Diencephalon (tissue), 2 donors: Measurements from ENCODE around the genes TRPC5OS, AMOT, LUZP4 and SOWAHD.

GRCh38 chrX:110794056-110794378 is 1.6 kb downstream of the CHRDL1 start:
- RAMPAGE, long total RNA, result no peak

GRCh38 chrX:110964788-110965245 is 131.2 kb upstream of the PAK3 start:
- RAMPAGE, long total RNA, result no peak

DNA sequence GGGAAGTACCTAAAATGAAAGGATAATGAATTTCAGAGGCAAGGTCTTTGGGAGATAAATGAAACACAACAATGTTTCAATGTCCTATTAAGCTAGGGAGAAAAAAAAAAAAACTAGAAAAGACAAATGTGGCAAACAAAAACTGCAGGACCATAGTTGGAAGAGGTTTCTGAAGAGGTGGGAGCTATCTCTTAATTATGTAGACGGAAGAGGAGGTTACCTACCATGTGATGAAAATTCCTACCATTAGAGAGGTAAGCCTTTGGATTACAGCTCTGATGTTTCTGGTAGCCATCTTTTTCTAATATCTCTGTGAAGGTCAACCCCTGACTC is at the start of gene TRPC5OS:
TSS of gene TRPC5OS (plus strand) at position 246 of the 333 bp plus-strand sequence.
- RAMPAGE, long total RNA, result no peak

DNA sequence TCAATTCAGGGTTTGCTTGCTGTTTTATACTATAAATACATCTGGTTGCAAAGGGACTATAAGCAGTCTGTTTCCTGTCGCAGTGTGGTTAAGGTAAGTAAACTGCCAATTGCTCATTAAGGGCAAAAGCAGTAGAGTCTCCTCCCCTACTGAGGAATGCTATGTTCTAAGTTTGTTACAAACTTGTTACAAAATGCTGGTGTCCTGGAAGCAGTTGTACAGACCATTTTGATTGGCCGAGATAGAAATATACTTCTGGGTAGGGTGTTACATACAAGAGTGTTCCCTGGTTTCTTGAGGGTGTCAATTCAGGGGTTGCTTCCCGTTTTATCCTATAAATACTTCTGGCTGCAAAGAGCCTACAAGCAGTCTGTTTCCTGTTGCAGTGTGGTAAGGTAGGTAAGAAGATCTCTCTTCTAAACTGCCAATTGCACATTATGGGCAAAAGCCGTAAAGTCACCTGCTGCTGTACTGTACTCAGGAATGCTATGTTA is 5.7 kb downstream of the TRPC5OS start:
- RAMPAGE, long total RNA, result no peak

GRCh38 chrX:112819175-112819706 is 21.4 kb downstream of the AMOT start:
- RAMPAGE, long total RNA, result no peak

- RAMPAGE, long total RNA, result start-site peak on the plus strand at chrX:112841004-112841111, 12 and 11 reads in 2 replicates
Measured at GRCh38 chrX:112840239-112841565, at the start of gene AMOT. Gene AMOT (minus strand): TSS chrX:112840831.

DNA sequence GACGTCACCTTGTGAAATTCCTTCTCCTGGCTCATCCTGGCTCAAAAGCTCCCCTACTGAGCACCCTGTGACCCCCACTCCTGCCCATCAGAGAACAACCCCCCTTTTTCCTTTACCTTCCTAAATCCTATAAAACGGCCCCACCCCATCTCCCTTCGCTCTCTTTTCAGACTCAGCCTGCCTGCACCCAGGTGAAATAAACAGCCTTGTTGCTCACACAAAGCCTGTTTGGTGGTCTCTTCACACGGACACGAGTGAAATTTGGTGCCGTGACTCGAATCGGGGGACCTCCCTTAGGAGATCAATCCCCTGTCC is 543.7 kb upstream of the HTR2C start:
- RAMPAGE, long total RNA, result no peak

DNA sequence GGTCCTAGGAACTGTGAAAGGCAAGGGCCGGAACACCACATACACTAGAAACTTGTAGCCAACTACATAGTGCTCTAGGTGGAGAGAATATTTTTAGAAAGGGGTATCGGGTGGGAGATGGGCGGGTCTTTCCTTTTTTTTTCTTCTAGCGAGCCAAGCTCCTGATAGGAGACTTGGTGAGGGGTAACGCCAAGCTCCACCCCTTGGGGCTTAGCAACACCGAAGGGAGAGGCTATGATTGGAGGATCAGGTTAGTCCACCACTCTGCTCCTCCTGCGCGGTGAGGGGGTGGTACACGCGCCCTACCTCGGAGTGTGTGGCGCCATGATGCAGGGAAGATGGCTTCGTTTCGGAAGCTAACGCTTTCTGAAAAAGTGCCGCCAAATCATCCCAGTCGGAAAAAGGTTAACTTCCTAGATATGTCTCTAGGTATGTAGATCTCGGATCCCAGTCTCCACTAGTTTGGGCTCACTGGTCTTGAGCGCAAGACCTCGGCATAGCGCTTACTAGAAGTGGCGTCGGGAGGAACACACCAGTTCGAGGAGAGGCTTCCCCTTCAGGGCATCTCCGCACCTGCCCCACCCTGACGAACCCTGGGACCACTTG is at the start of gene LUZP4:
TSS of gene LUZP4 (plus strand) at position 294 of the 606 bp plus-strand sequence.
- RAMPAGE, long total RNA, result no peak

DNA sequence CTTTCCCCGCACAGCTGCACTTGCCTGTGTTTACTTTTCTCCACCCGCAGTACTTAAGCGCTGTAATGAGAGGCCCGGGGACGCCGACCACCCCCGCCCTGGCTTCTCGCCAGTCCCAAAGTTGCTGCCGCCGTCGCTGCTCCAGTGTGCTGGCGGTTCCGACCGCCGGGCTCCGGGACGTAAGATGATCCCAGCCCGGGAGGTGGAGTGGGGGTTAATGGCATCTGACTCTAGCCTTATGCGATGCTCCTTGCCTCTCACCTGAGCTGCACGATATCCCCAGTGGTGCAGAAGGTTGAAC is 1.1 kb downstream of the PLS3 start:
- RAMPAGE, long total RNA, result no peak

DNA sequence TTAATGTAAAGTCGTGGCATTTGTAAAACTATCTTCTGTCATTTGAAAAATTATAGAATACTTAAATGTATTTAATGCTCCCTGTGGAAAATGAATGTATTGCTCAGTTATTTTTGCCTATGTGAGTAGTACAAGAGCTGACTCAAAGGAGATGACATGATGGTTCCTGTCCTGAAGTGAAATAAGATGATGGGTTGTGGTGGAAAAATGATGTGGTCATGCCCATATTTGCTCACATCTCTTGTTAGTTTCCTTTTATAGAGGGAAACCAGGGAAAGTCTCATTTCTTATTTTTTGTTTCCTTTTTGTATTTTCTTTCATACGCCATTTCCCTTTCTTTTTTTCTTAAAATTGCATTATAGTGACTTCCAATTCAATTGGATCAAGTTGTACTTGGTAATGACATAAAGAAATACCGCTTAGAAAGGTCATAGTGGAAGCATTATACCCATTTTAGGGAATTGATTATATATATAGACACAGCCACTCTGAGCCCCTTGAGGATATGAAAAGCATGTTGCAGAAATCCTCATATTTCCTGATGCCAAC is 23.8 kb downstream of the PLS3 start:
- RAMPAGE, long total RNA, result no peak

GRCh38 chrX:115888055-115888483 is 282.5 kb upstream of the AGTR2 start:
- RAMPAGE, long total RNA, result no peak

- RAMPAGE, long total RNA, result no peak
Measured at GRCh38 chrX:117299226-117299425, 817.5 kb downstream of the KLHL13 start.

DNA sequence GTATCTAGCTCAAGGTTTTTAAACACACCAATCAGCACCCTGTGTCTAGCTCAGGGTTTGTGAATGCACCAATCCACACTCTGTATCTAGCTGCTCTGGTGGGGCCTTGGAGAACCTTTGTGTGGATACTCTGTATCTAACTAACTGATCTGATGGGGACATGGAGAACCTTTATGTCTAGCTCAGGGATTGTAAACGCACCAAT is 721.3 kb downstream of the KLHL13 start:
- RAMPAGE, long total RNA, result no peak

GRCh38 chrX:118432225-118433050 is 63.2 kb upstream of the DOCK11 start:
- RAMPAGE, long total RNA, result no peak

- RAMPAGE, long total RNA, result no peak
Measured at GRCh38 chrX:118973724-118974298, 607 bp upstream of the LONRF3 start.

GRCh38 chrX:119234942-119235787 is 920 bp upstream of the PGRMC1 start:
- RAMPAGE, long total RNA, result no peak

DNA sequence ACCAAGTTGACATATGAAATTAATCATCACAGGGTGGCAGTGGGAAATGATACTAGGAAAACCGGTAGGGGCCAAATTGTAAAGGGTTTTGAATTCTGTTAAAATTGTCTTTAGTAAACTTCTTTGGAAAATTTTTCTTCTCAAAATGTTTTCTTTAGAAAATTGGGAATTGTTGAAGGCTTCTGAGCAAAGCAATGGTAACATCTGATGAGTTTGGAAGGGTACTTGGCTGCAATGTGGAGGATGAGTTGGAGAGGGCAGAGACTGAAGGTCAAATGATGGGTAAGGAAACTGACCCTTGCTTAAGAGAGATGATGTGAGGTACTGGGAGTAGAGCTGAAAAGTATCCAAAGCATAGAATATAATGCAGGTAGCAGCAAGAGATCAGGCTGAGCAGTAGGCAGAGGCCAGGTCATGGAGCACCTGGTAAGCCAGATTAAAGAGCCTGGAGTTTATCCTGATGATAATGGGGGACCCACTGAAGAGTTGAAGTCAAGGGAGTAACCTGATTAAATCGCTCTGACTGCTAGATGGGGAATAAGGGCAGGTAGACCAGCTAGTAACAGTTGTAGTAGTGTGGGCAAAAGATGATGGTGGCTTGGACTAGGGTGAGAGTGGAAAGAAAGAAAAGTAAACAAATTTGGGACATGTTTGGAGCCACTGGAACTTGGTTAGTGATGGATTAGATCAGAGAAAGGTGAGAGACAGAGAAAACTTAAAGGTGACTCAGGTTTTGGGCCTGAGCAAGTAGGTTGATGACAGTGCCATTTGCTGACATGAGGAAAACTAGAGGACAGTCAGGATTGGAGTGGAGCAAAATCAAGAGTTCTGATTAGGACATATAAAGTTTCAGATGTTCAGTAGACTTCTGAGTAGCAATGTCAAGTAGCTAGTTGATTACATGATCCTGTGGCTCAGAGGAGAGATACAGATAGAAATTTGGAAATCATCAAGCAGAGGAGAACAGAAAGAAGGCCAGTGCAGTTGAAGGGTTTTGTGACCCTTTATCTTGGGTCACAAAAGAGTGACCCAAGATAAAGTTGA is 34.5 kb upstream of the SLC25A5 start:
- RAMPAGE, long total RNA, result no peak

- RAMPAGE, long total RNA, result start-site peak on the minus strand at chrX:119605749-119605898, 352 and 183 reads in 2 replicates
Measured at GRCh38 chrX:119605215-119606277, 31.2 kb downstream of the UBE2A start.

DNA sequence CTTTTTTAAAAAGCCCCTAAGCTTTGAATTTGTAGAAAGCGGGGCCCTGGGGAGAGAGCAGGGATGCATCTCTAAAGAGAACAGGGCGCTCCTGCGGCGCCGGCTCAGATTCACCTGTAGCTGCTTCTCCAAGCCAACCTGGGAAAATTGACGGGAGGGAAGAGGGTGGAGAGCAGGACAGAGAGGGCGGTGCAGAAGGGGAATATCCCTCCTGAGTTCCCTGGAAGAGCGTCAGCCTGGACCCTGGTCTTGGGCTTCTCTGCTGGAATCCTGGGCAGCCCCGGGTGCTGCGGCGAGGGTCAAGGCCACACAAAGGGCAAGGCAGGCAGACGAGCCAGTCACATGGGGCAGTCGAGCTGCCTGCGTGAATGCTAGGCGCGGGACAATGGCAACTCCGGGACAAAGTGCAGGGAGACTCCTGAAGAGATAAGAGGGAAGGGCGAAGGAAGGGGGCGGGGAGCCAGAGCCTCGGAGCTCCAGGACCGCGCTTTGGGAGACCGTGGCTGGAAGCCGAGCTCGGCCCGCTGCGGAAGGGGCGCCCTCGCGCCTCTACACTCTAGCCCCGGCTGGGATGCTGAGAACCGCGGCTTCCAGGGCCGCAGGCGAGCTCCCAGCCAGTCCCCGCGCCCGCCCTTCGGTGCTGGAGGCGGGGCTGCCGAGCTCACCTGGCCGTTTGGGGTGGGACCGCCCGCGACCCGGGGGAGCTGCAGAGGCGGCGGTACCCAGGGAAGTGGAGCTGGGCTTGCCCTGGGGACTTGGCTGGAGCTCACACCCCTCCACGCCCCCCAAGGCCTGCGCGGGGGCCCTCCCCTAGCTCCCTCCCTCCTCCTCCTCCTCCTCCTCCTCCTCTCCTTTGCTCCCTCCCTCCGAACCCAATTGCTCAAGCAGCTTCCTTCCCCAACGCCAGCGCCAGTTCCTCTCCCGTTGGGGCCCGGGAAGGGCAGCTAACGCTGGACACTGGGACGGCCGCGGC is at the start of gene SOWAHD:
TSS of gene SOWAHD (plus strand) at position 909 of the 973 bp plus-strand sequence.
- RAMPAGE, long total RNA, result no peak

DNA sequence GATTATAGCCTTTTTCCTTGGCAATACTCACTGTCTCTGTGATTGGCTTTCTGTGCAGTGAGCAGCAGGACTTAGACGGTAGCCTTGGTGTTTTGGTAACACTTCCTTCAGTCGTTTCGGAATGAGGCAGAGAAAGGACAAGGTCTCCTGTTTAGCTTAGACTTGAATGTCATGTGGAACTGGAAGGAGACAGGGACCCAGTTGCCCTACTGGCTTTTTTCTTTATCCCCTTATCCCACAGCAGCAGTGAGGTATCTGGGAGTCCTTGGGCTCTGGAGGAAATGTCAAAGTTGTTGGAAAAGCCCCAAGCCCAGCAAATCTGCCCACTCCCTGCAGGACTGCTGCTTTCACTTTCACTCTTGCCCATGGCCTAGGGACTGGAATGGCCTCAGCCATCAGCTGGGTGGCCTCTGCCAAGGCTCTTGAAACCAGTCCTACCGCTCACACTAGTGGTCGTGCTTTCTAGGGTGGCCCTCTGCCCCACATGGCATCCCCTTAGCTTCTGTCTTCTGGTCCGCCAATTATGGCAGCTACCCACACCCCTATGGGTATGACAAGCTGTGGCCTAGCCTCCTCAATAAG is 9.6 kb upstream of the RHOXF1 start:
- RAMPAGE, long total RNA, result no peak